Colon Carcinoma Metastatic in the Lung (tissue), 2 donors: Measurements from ENCODE around the gene ZNF345.

DNA sequence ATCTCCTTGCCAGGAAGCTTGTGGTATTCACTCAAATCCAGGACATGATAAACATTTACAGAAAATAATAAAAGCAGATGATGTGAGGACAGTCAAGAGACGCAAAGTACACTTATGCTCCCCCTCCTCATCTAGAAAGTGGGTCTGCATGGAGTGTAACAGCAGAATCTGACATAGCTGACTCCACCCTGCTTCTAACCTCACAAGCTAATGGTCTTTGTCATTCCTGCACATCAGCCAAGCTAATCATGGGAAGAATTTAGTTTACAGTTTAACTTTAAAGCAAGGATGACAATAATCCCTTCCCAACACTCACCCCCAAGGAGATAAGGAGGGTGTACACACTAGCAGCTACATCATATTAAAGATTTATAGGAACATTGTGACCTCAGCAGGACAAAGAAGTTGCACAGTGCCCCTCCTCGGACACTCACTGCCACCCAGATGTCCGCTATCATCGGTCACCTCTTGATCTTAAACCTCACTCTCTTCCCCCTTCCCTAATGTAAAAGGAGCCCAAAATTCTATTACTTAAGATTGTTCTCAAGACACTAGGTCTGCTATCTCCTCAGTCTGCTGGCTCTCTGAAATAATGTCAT lies 17.7 kb upstream of the FFAR2 start:
- PRO-cap, 2 experiments = no peak in any of the 2 experiments

- PRO-cap, 2 experiments = no peak in any of the 2 experiments
Measured at GRCh38 chr19:35436284-35436677, 11.8 kb upstream of the FFAR2 start.

DNA sequence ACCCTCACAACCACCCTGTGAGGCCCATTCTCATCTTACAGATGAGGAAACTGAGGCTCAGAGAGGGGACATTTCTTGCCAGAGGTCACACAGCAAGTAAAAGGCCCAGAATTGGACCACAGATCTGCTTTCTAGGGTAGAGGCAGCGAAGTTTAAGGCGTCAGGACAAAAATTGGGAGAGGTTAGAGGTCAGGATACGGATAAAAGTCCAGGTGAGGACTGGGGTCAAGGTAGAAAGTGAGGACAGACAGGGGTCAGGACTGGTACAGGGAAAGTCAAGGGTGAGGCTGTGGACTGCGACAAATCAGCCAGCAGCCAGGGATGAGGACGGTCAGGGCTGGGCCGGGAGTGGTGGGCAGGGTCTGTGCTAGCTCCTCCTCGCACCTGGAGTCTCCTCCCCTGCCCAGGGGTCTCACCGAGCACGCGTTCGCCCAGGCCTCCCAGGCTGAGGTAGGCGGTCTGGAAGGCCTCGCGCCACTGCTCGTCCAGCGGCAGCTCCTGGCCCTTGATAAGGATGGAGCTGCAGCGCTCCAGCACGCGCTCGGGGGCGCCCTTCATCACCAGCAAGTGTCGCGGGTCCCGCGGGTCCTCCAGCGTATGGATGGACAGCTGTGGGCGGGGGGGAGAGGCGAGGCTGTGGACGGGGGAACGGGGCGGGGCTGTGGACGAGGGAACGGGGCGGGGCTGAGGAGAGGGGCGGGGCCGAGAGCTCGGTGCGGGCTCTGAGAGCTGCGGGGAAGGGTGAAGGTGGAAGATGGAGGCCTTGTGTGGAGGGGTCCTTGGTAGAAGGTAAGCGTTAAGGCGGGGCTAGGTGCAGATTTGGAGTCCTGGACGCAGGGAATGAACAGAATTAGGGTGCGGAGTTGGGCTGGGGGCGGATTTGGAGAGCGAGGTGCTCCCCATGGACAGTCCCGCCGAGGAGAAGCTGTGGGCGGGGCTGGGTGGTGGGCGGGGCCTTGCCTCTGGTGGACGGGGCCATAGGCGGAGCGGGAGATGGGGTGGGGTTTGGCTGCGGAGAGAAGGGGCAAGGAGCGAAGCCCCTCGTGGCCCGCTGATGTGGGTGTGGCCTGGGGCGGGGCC lies 5.9 kb downstream of the ATP4A start:
- PRO-cap, 2 experiments = no peak in any of the 2 experiments

DNA sequence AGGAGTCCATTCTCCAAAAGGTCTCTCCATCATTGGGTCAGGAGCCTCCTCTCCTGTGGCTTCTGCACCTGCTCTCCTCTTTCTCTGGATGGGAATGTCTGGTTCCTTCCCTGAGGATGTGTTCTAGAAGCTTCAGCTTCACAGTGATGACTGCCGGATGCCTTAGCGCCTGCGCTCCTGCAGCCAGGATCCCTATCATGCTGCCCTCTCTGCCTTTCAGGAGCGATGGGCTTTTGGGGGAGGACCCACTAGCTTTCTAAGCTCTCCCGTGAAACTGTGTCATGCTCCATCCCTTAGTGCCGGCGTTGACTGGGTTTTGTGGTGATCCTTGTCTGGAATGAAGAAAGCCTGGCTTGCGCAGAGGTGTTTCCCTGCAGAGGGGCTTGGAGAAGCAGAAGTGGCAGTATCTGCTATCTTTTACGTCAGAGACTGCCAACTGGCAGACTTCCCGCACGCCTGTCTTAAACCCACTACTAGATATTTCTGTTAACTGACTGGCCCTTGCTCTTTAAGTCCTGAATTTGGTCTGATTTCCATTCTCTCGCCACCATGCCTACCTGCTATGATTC lies 3.9 kb upstream of the KMT2B start:
- PRO-cap, 2 experiments = no peak in any of the 2 experiments

GRCh38 chr19:35718167-35719184 lies 673 bp downstream of the KMT2B start:
- PRO-cap, 2 experiments = no peak in any of the 2 experiments

DNA sequence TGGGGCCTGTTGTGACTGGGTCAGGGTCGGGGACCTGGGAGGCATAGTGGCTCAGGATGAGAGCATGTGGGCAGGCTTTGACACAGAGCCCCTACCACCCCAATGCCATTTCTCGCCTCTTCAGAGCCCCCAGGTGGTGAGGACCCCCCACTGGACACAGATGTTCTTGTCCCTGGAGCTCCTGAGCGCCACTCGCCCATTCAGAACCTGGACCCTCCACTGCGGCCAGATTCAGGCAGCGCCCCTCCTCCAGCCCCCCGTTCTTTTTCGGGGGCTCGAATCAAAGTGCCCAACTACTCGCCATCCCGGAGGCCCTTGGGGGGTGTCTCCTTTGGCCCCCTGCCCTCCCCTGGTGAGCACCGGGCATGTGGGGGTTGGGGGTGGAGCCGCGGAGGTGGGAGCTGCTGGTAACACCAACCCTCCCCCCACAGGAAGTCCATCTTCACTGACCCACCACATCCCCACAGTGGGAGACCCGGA lies 10.4 kb downstream of the IGFLR1 start:
- PRO-cap, 2 experiments = no peak in any of the 2 experiments

GRCh38 chr19:35740250-35741436 lies 1.6 kb downstream of the IGFLR1 start:
- PRO-cap, 2 experiments = peak in 2 of 2 experiments; most common plus-strand start chr19:35740808 (in 1); most common minus-strand start chr19:35740559 (in 1)

- PRO-cap, 2 experiments = peak in 1 of 2 experiments; most common minus-strand start chr19:35757318 (in 1)
Measured at GRCh38 chr19:35757095-35758023, 530 bp upstream of the HSPB6 start.

DNA sequence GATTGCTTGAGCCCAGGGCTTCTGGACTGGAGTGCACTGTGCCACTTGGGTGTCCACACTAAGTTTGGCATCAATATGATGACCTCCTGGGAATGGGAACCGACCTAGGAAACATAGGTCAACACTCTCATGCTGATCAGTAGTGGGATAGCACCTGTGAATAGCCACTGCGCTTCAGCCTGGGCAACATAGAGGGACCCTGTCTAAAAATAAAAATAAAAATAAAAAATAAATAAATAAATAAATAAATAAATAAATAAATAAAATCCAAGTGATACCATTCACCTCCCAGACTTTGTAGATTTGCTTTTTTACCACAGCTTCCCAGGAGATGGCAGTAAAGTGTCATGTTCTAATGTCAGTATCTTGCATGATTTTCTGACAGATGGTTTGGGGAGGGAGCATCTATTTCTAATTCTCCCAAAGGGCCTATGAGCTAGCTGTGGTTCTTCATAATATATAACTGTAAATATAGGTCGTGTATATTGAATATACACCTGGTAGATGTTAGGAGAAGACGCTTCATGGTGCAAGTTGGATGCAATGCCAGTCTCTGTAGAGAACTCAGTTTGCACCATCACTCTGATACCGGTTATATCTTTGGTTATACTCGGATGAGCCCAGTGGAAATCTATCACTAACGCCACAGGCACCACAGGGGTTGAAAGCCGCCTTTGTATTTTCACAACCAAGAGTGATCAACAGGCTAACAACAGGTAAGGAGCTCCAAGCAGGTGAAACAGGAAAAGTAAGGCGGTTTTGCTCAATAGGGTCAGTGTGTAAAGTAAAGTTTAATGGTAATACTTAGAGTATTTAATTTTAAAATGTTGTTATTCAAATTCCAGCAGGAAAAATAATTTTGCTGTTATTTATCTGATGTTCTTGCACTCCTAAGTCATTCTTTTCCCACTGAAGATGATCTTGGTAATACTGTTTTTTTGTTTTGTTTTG lies 13.8 kb downstream of the APLP1 start:
- PRO-cap, 2 experiments = no peak in any of the 2 experiments

- PRO-cap, 2 experiments = peak in 2 of 2 experiments; most common plus-strand start chr19:36014508 (in 1)
Measured at GRCh38 chr19:36014329-36015151, 527 bp upstream of the ALKBH6 start.

GRCh38 chr19:36041826-36042196 lies 9.1 kb upstream of the CLIP3 start:
- PRO-cap, 2 experiments = no peak in any of the 2 experiments

- PRO-cap, 2 experiments = no peak in any of the 2 experiments
Measured at GRCh38 chr19:36256785-36257232, 41.9 kb downstream of the ZNF146 start.

GRCh38 chr19:36850632-36851596 lies at the start of gene ZNF345:
TSS of gene ZNF345 (plus strand) at chr19:36850876.
- PRO-cap, 2 experiments = peak in 2 of 2 experiments; most common plus-strand start chr19:36850859 (in 1); most common minus-strand start chr19:36850787 (in 2)

DNA sequence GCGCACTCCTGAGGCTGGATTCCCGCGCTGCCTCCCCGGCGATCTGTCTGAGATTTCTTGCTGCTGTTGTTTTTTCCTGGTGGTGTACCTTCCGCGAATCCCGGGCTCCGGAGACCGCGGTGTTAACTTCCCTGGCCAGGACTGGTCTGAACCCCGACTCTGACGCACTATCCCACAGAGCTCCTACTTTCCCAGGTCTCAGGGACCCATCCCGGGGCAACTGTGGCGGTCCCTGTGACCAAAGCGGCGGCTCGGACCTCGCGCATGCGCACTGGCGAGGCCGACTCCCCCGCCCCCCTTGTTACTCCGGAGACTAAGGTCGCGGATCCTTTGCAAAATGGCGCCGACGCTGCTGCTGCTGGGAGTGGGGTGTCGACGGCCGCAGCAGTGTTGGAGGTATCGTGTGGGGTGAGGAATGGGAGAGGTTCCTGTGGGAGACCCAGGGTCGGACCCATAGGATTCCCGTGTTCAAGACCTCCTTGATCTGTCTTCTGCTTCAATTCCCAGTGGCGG lies 30.3 kb upstream of the ZNF875 start:
- PRO-cap, 2 experiments = no peak in any of the 2 experiments

GRCh38 chr19:37361959-37362623 lies 8.8 kb upstream of the ZNF527 start:
- PRO-cap, 2 experiments = no peak in any of the 2 experiments

- PRO-cap, 2 experiments = peak in 1 of 2 experiments; most common plus-strand start chr19:37817334 (in 1)
Measured at GRCh38 chr19:37817081-37817996, 38.0 kb upstream of the ZNF573 start.

DNA sequence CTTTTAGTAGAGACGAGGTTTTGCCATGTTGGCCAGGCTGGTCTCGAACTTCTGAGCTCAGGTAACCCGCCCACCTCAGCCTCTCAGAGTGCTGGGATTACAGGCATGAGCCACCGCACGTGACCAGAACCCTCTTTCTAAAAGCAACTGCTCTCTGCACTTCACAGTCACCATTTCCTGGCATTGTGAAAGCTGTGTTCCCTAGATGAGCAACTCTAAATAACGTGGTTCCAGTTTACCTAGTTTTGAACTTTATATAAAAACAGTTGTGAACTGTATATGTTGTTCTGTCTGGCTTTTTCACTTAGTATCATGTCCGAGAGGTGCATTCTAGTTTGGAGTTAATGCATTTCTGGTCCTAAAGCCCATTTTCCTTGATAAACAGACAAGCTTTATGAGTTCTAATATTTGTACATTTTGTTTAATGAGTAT lies 153.0 kb downstream of the SIPA1L3 start:
- PRO-cap, 2 experiments = no peak in any of the 2 experiments

DNA sequence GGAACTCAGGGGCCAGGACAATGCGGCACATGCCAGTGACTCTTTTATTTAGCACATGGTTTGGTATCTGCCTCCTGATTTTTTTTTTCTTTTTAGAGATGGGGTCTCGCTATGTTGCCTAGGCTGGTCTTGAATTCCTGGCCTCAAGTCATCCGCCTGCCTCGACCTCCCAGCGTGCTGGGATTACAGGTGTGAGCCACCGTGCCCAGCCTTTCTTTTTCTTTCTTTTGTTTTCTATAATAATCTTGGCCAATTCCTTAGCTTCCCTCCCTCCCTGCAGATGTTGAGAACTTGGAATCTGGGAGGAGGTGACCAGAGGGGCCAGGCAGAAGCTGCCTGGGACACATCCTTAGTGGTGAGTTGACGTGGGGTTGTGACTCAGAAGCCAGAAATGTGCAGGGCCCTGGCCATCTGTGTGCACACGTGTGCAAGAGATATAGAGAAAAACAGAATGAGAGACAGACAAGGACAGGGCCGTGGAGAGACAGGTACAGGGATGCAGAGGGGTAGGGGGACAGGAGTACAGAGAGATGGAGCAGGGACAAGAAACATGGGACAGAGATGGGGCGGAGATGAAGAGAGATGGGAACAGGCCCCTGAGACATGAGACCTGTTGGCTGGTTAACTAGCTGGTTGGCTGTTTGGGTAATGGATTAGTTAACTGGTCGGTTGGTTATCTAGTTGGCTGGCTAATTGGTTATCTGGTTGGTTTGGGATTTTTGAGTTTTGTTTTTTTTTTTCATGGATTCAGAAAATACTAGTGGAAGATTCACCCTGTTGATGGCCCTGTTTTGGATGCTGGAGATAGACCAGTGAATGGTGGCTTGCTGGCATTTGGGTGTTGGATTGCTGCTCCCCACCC lies 154.4 kb downstream of the SIPA1L3 start:
- PRO-cap, 2 experiments = no peak in any of the 2 experiments

- PRO-cap, 2 experiments = no peak in any of the 2 experiments
Measured at GRCh38 chr19:38099738-38100164, 124.3 kb downstream of the DPF1 start.

DNA sequence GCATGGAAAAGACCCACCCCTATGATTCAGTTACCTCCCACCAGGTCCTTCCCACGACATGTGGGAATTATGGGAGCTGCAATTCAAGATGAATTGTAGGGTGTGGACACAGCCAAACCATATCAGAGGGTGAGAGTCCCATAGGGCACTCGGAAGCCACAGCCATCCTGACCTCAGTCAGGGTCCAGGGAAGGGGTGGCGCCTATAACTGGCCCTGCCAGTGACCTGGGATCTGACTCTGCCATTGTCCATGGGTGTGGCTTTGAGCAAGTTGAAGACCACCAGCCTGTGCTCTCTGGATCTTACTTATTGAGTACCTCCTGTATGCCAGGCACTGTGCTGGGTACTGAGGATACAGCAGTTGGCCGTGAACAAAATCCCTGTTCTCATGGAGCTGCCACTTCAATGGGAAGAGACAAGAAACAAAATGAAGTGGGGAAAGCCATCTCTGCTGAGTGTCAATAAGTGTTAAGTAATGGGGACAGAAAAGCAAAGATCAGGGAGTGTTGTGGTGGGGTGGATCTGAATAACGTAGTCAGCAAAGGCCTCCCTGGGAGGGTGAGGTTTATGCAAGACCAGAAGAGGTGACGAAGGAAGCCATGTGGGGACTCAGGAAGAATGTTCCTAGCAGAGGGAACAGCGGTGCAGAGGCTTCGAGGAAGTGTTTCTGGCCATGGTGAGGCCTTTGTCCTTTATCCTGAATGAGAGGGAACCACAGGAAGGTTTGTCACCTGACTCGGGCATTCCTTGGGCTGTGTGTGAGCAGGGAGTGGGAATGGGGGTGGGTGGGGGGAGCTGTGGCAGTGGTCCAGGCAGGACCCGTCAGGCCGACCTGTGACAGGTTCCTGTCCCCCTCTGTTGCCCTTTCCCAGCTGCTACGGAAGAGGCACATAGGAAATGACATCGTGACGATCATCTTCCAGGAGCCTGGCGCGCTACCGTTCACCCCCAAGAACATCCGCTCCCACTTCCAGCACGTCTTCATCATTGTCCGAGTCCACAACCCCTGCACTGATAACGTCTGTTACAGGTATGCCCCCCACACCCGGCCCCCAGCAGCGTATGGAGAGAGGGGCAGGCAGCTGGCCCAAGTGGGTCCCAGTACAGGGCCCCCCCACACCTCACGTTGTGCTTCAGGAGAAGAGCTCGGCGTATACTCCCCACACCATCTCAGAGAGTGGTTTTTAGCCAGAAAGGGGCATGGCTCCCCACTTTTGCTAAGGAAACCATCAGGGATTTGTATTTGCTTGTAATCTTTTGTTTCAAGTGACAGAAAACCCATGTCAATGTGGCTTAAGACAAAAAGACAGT lies 114.2 kb downstream of the DPF1 start:
- PRO-cap, 2 experiments = no peak in any of the 2 experiments